Spleen (tissue), 7 donors: ENCODE measurements around the genes ACAA1, OXSR1, EXOG, SCN10A and XIRP1.

DNA sequence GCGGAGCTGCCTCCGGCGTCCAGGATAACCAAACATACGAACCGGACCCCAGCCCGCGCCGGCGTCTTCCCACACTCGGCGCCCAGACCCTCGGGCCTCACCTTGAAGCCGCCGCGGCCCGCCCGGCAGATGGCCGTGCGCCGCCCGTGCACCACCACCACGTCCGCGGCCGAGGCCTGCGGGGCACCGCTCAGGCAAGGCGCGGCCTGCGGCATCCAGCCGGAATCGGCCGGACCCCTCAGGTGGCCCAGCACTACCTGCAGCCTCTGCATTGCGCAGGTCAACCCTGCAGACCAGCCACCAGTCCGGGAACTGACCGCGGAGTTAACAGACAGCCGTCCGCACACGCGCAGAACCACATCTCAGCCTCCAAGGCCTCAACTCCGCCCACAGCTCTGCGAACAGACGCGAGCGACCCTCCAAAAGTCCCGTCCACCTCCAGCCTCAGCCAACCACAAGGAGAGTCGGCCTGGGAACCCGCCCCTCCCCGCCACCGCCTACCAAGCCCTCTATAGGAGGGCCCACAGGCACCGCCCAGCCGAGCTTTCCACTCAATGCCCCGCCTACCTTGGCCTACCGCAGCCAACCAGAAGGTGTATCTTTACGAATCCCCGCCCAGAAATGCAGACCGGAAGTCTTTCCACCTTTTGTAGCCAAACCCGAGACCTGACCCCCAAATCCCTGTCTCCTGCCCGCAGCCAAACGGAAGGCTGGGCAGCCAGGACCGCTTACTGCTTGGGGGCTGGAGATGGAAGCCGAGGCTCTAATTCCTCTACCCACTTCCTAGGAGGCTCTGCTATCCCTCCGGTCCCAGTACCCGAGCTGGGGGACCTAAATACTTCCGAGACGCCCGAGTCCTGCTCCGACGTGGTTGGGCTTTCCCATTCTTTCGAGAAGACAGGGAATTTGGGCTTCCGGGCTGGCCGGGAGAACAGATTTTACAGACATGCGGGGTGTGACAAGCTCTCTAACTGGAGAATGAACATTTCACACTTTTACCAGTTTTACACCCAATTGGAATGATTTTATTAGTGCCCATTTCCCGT is at the start of gene ACAA1:
Gene ACAA1 (minus strand): TSS at position 364 of the 1,046 bp plus-strand sequence.
- PRO-cap, 4 experiments: peak in 4 of 4 experiments; most common plus-strand start position 676 of the sequence (in 4); most common minus-strand start position 314 of the sequence (in 4)
- RAMPAGE, long total RNA, 4 experiments: start-site peak on the minus strand in 1 of 4 experiments, centred at position 352 of the sequence, 18 reads per replicate

DNA sequence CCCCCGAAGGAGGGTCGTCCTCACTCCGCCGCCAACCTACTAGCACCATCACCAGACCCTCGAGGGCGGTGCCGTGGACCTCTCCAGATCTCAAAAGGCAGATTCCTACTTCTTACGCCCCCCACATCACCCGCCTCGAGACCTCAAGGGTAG is 206 bp upstream of the MYD88 start:
- PRO-cap, 4 experiments: no peak in any of the 4 experiments
- RAMPAGE, long total RNA, 4 experiments: no peak in any of the 4 experiments

GRCh38 chr3:38165331-38166301 is at the start of gene OXSR1:
Gene OXSR1, plus strand, starts transcription at chr3:38165537.
- PRO-cap, 4 experiments: peak in 4 of 4 experiments; most common plus-strand start chr3:38165626 (in 3); most common minus-strand start chr3:38165899 (in 2)
- RAMPAGE, long total RNA, 4 experiments: no peak in any of the 4 experiments

DNA sequence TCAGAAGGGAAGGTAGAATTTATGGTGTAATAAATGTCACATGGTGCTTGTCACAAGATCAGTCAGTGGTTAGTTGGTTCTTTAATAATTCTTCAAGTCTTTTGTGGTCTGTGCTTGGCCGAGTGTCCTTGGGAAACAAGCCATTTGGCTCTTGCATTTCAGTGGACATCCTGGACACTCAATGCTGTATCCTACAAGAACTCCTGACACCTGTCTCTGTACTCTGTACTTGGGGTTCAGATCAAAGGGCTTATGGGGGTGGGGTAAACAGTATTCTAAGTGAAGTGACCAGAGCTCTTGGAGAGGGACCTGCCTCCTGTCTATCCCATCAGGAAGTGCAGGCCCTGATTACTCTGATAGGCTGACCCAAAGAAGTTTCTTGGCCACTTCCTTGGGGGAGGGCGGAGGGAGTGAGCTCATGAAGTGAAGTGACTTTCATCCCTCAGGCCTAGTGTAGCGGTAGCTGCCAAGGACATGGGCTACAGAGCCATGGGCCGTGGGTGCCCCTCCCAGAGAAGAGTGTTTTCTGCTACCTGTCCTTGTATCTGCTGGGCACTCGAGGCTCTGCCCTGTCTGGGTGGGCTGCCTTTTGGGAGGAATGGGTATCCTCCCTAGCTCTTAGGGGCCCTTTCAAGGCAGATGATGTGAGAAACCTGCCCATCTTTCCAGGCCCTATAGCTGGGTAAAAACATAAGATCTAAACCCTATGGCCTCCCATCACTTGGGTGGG is 3.9 kb downstream of the ACVR2B start:
- PRO-cap, 4 experiments: no peak in any of the 4 experiments
- RAMPAGE, long total RNA, 4 experiments: no peak in any of the 4 experiments

- PRO-cap, 4 experiments: no peak in any of the 4 experiments
- RAMPAGE, long total RNA, 4 experiments: no peak in any of the 4 experiments
Observed at GRCh38 chr3:38483457-38483898, 12.7 kb upstream of the EXOG start.

- PRO-cap, 4 experiments: peak in 4 of 4 experiments; most common plus-strand start chr3:38496477 (in 4); most common minus-strand start chr3:38496723 (in 1)
- RAMPAGE, long total RNA, 4 experiments: start-site peak on the plus strand in 4 of 4 experiments, at chr3:38496304-38496508 at its widest, 14 to 58 reads per replicate
Observed at GRCh38 chr3:38495939-38497134, at the start of gene EXOG. Gene EXOG, plus strand, starts transcription at chr3:38496340.

DNA sequence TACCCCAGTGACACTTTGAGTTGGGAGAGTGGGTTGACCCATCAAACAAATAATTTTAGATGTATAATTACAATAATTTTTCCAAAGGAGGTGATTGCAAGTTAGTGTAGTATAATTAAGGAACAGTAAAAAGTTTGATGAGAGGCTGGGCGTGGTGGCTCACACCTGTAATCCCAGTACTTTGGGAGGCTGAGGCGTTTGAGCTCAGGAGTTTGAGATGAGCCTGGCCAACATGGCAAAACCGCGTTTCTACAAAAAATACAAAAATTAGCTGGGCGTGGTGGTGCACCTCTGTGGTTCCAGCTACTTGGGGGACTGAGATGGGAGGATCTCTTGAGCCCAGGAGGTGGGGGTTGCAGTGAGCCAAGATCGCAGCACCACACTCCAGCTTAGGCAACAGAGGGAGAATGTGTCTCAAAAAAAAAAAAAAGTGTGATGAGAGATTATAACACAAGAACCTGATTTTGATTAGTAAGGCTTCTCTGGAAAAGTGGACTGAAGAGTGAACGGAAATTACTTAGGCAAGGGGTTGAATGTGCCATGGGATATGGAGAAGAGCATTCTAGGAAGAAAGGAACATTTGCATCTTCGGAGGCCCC is 2.1 kb downstream of the EXOG start:
- PRO-cap, 4 experiments: no peak in any of the 4 experiments
- RAMPAGE, long total RNA, 4 experiments: no peak in any of the 4 experiments

DNA sequence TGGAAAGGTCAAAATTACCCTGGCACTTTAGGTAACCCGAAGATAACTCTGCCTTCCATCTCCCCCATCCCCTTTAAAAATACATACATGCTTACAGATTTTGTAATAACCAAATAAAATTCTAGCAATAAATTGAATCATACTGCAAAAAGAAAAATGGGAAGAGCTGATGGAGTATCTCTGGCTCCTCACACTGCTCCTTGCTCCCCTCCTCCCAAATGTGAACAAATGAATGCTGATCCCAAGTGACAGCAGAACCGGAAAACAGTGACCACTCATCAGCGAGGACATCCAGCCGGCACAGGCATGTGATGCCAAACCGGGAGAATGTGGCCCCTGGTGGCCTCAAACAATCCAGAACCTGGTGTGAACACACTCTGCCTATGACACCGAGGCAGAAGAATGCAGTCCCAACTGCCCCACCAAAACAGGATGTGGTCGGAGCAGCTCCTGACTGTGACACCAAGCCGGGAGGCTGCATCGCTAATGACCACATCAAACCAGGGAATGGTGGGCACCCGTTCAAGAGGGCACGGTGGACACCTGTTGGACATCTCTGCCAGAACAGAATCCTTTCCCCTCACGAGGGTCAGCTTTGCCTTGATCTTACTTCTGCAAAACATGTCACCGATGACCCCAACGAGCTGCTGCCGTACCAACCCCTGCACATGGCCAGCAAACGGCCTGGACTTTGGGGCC is 15.4 kb downstream of the SCN5A start:
- PRO-cap, 4 experiments: no peak in any of the 4 experiments
- RAMPAGE, long total RNA, 4 experiments: no peak in any of the 4 experiments

GRCh38 chr3:38816208-38816446 is at the start of gene SCN10A:
Gene SCN10A, minus strand, starts transcription at chr3:38816217.
- PRO-cap, 4 experiments: no peak in any of the 4 experiments
- RAMPAGE, long total RNA, 4 experiments: no peak in any of the 4 experiments

- PRO-cap, 4 experiments: peak in 2 of 4 experiments; most common minus-strand start chr3:38960404 (in 2)
- RAMPAGE, long total RNA, 4 experiments: start-site peak on the minus strand in 3 of 4 experiments, at chr3:38960392-38960411 at its widest, 18 to 53 reads per replicate
Observed at GRCh38 chr3:38960255-38960649, 91.5 kb downstream of the SCN11A start.

- PRO-cap, 4 experiments: no peak in any of the 4 experiments
- RAMPAGE, long total RNA, 4 experiments: no peak in any of the 4 experiments
Observed at GRCh38 chr3:39141917-39142655, 11.3 kb downstream of the CSRNP1 start.

DNA sequence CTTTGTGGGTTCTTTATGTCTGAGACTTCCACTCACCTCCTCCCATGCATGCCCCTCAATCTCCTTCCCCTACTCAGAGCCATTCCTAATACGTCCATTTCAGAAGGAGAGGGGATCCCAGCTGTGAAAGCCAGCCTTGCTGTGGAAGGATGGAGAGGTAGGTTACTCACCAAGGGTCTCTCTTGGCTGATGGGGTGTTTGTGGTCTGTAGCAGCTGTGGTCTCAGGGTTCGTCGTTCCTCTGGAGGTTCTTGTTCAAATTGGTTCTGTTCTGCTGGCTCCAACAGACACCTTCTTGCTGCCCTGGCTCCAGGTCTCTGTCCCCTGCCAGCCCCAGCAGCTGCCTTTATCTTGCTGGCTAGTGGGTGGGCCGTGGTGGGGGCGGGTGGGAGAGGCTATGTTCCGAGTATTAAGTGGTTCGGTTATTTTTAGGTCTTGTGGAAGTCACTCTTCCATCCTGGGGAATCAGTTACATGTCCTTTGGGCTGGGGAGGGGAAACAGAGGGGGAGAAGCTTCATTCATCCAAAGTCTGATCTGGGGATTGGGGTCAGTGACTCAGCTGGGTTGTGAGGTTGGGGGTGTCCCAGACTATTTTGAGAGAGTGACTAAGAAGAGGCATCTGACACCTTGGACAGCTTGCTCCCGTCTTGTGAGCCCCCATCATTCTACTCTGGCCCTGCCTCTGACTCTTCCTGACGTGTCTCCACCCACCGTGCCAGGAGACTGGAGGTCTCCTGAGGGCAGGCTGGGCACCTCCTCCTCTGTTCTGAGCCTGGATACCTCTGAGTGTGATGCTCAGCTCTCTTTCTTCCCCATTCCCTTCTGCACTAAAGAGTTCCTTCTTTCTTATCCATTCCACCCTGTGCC is at the start of gene XIRP1:
Gene XIRP1 (minus strand): TSS at position 320 of the 867 bp plus-strand sequence.
- PRO-cap, 4 experiments: no peak in any of the 4 experiments
- RAMPAGE, long total RNA, 4 experiments: no peak in any of the 4 experiments

DNA sequence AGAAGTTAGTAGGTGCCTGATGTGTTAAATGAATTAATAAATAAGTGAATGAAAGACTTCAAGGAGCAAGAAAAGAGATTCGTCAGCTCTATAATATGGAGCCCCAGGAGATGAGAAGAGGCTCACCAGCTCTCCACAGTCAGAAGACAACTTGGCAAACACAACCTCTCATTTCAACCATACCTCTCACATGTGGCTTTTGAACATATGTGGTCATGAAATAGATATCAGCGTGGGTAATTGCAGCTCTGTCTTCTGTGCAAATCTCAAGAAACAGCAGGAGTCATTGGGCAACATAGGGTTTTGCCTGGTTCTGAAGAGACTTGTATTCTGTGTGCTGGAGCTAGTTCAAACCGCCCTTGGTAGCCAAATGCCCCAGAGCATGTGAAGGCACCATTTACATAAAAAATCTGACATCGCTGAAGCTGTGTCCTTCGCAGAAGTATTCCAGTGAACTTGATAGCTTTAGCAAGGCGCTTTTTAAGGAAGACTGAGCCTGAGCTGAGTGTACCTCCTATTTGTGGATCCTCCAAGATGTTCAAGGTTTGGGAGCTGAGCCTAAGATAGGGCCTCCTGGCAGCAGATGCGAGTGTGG is 8.4 kb downstream of the CX3CR1 start:
- PRO-cap, 4 experiments: no peak in any of the 4 experiments
- RAMPAGE, long total RNA, 4 experiments: no peak in any of the 4 experiments

GRCh38 chr3:39290141-39290629 is 10.3 kb upstream of the CX3CR1 start:
- PRO-cap, 4 experiments: no peak in any of the 4 experiments
- RAMPAGE, long total RNA, 4 experiments: no peak in any of the 4 experiments

DNA sequence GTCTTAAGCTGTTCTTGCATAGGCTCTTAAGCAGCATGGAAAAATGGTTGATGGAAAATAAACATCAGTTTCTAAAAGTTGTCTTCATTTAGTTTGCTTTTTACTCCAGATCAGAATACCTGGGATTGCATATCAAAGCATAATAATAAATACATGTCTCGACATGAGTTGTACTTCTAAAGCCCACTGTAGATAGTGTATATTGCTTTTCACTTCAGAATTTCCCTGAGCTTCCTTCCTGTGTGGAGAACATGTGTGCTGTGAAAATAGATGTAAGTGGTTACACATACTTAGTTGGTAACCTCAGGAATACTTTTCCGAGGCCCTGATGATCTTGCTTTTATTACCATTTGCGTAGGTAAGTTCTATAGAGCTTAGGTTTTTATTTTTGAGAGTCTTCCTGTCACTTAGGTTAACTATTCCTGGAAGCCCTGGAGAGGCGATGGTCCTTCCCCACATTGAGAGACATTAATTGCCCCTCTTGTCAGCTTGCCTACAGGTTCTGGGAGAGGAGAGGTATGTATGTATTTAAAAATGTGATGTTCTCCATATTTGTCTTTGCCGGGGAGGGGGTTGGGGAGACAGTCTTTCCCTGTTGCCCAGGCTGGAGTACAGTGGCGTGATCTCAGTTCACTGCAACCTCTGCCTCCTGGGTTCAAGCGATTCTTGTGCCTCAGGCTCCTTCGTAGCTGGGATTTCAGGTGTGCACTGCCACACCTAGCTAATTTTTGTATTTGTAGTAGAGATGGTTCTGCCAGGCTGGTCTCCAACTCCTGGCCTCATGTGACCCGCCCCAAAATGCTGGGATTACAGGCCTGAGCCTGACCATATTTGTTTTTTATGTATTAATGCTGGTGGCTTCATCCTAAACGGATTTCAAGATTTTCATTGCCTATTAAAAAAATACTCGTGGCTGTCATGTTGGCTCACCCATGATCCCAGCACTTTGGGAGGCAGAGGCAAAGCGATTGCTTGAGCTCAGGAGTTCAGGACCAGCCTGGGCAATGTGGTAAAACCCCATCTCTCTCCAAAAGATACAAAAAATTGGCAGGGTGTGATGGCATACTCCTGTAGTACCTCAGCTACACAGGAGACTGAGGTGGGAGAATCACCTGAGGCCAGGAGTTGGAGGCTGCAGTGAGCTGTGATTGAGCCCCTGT is 6.2 kb downstream of the RPSA start:
- PRO-cap, 4 experiments: no peak in any of the 4 experiments
- RAMPAGE, long total RNA, 4 experiments: no peak in any of the 4 experiments

- PRO-cap, 4 experiments: no peak in any of the 4 experiments
- RAMPAGE, long total RNA, 4 experiments: no peak in any of the 4 experiments
Observed at GRCh38 chr3:40044067-40044556, 234.7 kb downstream of the MYRIP start.

DNA sequence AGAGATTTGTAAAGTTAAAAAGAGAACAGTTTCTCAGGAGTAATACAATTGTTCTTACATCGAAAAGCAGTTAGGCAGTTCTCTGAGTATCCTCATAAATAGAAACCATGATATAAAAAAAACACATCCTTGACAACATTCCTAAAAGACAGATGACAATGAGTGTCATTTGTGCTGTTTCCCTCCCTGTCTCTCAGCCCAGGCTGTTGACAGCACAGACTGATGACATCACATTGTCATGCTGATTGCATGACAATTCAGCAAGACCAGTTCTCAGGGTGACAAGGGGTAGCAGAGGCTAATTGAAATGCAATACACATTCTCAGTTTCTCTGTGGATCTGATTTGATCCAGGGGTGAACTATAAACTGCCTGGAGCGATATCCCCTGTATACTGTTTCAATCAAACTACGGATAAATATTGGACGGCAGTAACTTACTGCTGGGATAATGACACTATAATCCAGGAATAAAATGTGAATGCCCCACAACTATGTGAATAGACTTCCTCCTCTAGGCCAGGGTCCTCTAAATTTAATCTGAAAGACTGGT is 16.8 kb upstream of the EIF1B start:
- PRO-cap, 4 experiments: no peak in any of the 4 experiments
- RAMPAGE, long total RNA, 4 experiments: no peak in any of the 4 experiments

GRCh38 chr3:40310721-40311346 is 1.3 kb downstream of the EIF1B start:
- PRO-cap, 4 experiments: no peak in any of the 4 experiments
- RAMPAGE, long total RNA, 4 experiments: no peak in any of the 4 experiments

DNA sequence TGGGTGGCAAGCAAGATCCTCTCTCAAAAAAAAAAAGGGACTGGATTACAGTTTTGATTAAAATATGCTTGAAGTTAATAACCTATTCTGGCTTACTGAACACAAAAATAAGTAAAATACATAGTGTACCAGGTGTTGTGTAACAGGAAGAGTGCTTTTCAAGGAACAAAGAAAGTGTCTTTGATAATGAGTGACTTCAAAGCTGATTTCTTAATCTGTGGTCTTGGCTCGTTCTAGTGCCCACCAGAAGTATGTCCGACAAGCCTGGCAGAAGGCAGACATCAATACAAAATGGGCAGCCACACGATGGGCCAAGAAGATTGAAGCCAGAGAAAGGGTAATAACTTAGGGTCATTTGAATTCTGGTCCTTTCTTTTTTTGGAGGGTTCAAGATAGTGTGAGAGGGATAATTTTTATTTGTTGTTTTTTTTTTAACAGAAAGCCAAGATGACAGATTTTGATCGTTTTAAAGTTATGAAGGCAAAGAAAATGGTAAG is 4.1 kb downstream of the RPL14 start:
- PRO-cap, 4 experiments: no peak in any of the 4 experiments
- RAMPAGE, long total RNA, 4 experiments: no peak in any of the 4 experiments

- PRO-cap, 4 experiments: no peak in any of the 4 experiments
- RAMPAGE, long total RNA, 4 experiments: no peak in any of the 4 experiments
Observed at GRCh38 chr3:40538533-40539399, 14.0 kb downstream of the ZNF621 start.